Ureter (tissue), 1 donor: ENCODE measurements around the genes SEC24A and TXNDC15.

DNA sequence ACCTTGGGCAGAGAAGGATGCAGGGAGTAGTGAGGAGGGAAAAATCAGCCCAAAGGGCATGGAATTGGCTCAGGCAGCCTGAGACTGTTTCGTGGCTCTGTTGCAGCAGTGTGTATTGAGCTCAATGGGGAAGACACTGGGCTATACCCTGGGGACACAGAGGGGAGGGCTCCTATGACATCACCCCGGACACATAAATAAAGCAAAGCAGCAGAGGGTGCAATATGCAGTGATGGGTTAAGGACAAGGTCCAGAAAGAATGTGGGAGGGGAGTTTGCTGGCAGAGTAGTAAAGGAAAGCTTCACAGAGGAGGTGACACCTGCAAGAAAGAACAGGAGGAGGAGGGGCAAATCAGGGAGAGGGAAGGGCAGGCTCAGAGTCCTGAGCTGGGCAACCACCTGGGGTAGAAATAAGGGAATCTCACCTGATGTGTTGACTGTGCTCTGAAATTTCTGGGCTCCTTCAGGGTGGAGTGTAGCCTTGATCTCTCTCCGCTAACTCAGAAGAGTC is 35.2 kb upstream of the CDKN2AIPNL start:
- PRO-cap = no peak

- PRO-cap = no peak
These were observed 53.2 kb upstream of the CDKN2AIPNL start for GRCh38 chr5:134464771-134465435.

DNA sequence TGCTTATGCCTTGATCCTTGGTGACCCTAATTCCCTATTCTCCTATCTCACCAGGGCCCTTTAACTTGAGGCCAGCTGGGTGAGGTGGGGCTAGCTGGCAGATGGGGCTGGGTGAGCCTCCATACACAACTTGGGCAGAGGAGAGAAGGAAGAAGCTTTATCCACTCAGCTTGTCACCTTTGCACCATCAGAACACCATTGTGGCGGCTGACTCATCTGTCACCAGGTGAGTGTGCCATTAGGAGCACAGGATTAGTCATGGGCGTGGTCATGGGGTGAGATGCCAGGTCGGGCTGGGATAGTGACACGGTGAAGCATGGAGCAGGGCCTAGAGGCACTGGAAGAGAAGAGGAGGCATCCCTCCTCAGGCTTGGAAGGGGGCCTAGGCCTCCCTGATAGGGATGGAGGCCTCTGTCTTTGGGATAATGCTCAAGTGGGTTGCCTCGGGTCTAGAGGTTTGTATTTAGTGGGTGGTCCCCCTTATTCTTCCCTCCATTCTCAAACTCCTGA is 41.3 kb downstream of the SAR1B start:
- PRO-cap = no peak

DNA sequence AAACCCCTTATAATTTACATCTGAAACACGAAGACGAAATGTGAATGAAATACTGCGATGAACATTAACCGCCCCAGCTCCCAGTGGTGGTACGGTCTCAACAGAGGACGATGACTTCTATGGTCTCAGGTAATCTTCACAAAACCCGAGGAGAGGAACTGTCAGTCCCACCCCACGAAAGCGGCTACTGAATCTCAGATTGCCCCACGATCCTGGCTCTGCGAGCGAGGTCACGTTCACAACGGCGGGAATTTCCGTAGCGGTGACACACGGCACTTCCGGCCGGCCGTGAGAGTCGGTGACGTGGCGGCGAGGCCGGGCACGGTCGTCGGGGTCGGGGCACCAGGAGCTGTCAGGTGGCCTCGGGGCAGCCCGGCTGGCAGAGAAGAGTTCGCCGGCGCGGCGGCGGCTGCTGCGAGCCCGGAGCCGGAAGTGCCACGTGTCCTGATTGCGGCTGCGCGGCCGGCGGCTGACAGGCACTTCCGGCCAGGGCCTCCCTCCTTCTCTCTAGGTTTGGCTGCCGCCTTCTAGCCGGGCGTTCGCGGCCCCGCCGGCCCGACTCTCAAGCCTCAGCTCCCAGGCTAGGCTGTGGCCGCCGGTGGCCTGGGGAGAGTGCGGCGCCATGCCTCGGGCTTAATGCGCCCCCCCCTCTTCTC is at the start of gene SEC24A:
Gene SEC24A, plus strand, starts transcription at position 479 of the 656 bp plus-strand sequence.
- PRO-cap = bidirectional peak, plus-strand start at position 291 of the sequence, minus-strand start at position 434 of the sequence

DNA sequence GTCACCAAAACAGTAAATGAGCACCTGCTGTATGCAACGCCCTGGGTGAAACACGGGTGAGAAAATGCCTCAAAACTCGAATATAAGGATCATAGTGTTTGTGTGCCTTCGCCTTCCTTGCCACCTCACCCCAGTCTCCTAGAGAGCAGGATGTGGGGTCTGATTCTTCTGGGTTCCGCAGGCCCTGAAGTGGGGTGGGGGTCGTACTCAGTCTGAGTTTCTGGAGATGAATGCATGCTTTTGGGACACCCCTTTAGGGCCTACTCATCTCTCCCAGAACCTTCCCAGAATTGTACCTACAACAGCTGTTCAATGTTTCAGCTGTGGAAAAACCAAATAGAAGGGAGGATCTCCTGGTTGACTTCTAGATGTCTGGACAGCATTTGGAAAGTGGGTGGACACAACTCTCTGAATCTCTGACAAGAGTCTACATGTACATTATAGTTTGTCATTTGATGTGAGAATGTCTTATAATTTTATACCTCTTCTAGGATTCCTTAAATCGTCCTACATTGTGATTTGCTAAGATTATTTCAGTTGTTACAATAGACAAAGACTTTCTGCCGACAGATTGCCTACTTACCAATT is 889 bp downstream of the SEC24A start:
- PRO-cap = no peak

DNA sequence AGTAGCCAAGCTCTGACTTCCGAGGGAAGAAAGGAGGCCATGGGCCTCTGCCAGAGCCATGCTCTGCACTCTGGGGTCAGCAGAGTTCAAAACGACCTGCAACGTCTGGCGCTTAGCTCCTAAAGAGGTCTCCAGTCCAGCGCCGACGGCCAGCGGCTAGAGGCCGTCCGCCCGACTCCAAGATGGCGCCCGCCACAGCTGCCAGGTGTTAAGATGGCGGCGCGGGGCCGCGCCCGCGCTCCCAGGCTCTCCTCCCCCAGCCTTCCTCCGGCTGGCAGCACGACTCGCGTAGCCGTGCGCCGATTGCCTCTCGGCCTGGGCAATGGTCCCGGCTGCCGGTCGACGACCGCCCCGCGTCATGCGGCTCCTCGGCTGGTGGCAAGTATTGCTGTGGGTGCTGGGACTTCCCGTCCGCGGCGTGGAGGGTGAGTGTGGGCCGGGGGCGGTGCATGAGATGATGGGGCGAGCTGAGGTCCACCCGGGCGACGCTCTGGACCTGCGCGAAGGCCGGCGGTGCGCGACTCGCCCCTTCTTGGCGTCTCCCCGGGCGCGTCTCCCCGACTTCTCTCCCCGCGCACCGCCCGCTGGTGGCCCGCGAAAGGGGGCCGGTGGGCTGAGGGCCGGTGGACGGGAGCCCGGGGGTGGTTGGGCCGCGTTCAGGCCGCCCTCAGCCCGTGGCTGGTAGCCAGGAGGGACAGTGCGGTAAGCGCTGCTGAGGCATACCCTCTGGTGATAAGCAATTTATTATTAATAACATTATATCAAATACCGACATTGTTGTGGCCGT is at the start of gene TXNDC15:
Gene TXNDC15, plus strand, starts transcription at position 266 of the 787 bp plus-strand sequence.
- PRO-cap = bidirectional peak, plus-strand start at position 266 of the sequence, minus-strand start at position 158 of the sequence

DNA sequence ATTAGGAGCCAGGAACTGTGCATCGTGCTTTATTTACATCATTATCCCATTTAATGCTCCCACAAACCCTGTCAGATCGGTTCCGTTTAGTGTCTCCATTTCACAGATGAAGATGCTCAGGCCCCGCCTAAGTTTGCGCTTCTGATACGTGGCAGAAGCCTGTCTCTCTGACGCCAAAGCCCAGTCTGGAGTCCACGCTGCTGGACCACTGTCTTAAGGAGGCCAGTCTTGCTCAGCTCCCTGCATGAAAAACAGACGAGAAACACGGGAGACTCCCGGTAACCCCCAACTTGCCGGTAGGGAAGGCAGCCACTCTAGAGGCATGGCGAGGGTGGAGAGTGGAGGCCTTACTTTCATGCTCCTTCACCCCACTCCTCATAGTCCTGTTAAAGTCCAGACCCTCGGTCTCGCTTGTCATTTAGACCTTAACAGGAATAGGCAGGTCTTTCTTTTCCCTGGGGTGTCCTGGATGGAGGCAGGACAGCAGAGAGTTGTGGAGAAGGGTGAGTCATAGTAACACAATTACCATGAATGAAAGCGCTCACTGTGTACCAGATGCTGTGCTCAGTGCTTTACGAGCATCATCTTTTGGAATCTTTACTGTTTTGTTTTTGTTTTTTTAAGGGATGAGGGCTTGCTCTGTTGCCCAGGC is 848 bp downstream of the TXNDC15 start:
- PRO-cap = bidirectional peak, plus-strand start at position 176 of the sequence, minus-strand start at position 104 of the sequence

DNA sequence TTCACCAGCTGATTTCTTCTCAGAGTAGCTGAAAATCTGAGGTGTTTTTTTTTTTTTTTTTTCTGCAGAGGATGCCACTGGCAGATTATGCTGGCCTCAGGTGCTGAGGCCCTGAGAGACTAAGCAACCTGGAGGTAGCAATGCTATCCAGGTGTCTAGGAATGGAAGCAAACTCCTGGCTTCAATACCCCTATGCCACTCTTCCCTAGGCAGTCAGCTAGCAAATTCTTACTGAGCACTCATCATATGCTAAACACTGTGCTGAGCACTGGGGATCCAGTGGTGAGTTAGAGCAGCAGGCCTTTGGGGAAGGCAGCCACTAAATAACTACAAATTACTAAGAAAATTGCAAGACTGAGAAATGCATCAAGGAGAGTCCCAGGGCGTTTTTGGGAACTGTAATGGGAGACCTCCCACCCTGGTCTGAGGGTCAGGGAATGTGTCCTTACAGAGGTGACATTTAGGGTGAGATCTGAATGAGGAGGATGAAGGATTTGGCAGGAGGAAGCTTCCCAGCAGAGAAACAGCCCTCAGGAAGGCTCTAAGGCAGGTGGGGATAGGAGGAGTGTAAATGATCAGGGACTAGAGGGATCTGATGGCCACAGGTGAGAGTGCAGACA is 2.6 kb downstream of the TXNDC15 start:
- PRO-cap = no peak

GRCh38 chr5:134965558-134966061 is 2.1 kb upstream of the CATSPER3 start:
- PRO-cap = no peak

DNA sequence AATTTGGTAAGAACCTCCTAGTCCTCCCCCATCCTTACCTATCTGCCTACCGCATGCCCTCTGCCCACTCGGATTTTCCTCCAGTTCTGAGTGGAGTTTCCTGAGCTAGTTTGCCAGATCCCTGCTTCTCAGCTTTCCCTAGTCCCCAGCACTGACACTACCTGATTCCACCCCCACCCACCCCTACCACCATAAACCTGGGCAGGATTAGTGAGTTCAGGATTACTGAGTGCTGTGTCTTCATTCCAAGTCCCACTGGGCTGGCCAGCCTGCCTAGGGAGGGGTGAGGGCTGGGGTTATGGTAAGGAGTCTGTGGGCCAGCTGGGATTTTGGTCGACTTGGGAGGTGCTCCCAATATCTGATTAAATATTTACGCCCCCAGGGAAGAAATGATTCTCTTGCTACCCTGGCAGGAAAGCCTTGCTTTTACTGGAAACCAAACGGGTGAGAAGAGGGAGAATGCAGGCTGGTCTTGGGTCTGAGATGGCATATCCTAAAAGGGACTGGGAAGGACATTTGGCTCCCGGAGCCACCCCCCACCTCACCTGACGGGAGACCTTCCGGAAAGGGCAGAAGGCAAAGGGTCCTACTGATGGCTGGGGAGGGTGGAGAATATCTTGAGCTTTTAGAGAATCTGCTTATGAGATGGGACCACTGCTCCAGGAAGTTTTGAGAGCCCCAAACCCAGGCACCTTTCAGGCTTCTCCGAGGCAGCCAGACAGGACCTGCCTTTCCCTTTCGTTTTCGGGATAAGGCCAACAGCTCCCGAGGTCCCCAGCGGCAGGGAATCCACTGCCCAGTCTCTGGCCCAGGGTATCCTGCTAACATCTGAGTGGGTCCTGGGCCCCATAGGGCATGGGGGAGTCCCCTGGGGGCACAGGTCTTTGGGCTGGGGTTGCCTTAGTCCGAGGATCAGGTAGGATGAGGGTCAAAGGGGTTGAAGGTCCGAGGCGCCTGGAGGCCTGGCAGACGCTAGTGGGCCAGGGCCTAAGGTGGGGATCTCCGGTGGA is 3.6 kb downstream of the PITX1 start:
- PRO-cap = no peak

- PRO-cap = no peak
These were observed 2.8 kb downstream of the PITX1 start for GRCh38 chr5:135031148-135031802.

- PRO-cap = no peak
These were observed 104.5 kb upstream of the PITX1 start for GRCh38 chr5:135138264-135139142.

DNA sequence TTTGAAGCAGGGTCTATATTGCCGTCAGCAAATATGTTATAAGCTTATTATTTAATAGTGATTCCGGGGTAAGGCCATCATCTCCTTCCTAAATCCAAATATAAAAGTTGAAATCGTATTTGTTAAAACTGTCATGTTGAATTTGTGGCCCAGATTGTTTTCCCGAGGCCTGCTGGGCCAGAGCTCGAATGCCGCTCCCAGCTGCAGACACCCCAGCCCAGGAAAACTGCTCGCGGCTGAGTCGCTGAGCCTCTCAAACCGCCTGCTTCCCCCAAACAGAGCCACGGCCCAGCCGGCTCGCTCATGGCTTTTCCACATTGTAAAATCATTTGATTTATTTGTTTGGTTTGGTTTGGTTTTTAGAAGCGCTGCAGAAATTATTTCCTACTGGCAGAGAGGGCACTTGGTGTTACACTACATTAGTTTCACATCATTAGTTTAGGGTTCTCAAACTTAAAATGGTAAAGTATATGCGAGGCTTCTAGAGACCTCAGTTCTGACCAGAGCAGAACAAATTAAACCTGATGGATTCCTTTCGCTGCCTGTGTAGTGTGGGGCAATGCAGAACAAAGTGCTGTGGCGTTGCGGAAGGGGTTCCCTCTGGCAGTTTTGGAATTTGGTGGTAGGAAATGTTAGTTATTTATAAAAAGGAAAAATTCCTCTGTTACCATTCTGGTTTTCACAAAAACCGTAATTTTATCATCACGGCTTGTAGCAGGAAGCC is 156.5 kb upstream of the PITX1 start:
- PRO-cap = no peak

- PRO-cap = no peak
These were observed 166.0 kb downstream of the MACROH2A1 start for GRCh38 chr5:135233015-135233489.

- PRO-cap = no peak
These were observed 24.3 kb downstream of the MACROH2A1 start for GRCh38 chr5:135374601-135375340.

DNA sequence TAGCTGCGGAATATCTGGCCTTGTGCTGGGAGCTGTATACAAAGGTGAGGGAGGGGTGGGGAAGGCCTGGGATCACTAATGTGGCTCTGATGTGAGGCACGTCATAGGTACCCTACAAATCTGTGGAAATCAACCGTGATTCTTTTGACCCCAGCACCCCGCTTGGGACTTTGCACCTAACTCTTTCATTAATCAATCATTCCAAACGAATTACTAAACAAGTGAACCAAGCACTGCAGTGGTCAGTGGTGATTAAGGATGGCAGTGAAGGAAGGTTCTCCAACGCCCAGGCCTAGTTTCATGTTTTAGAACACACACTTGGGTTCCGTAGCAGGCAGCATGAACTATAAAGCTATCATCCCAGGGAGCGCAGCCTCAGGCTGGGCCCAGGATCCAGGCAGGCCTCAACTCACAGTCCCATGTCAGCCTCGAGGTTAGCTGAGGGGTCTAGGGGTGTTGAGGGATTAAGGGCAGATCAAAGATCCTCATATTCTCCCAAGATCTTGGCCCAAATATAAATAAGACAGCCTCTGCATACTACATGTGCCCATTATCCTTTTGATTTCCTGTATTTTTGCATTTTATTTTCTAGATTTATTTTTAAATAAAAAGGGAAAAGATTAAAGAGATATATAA is 18.7 kb downstream of the MACROH2A1 start:
- PRO-cap = no peak

- PRO-cap = no peak
These were observed 6.9 kb downstream of the MACROH2A1 start for GRCh38 chr5:135391774-135392859.

GRCh38 chr5:135434152-135434566 is 13.0 kb downstream of the DCANP1 start:
- PRO-cap = no peak

GRCh38 chr5:135705694-135706519 is 127.1 kb upstream of the CXCL14 start:
- PRO-cap = no peak

- PRO-cap = no peak
These were observed 630 bp downstream of the SLC25A48 start for GRCh38 chr5:135834836-135835750.